Cardiac ventricle fibroblast (primary cell): ENCODE results near the gene SLITRK1.

GRCh38 chr13:79308792-79309254, 97.2 kb downstream of the RBM26 start:
- RAMPAGE, long total RNA = no peak

- RAMPAGE, long total RNA = no peak
Observed at GRCh38 chr13:79370898-79371327, 35.1 kb downstream of the RBM26 start.

GRCh38 chr13:79404903-79405453, 1.1 kb downstream of the RBM26 start:
- RAMPAGE, long total RNA = no peak

DNA sequence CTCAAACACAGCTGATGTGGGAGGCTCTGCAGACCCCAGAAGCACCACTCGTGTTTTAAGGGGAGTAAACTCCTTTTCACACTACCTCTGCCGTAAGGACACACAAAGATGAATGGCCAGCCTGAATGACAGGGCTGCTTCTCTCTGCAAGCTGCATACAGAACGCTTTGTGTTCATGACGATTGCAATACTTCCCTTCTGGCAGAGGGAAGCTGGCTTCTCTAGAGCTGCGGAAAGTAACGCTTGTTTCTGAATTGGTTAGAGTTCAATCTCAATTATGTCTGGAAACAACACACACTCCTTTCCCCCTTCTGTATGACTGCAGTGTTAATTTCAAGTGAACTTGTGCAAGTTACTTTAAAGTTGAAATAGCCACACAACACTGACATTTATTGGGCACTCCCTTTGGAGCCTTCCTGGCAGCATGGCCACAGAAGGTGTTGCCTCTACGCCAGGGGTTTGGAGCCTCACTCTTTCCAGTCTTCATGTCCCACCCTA, 242.6 kb downstream of the NDFIP2 start:
- RAMPAGE, long total RNA = no peak

DNA sequence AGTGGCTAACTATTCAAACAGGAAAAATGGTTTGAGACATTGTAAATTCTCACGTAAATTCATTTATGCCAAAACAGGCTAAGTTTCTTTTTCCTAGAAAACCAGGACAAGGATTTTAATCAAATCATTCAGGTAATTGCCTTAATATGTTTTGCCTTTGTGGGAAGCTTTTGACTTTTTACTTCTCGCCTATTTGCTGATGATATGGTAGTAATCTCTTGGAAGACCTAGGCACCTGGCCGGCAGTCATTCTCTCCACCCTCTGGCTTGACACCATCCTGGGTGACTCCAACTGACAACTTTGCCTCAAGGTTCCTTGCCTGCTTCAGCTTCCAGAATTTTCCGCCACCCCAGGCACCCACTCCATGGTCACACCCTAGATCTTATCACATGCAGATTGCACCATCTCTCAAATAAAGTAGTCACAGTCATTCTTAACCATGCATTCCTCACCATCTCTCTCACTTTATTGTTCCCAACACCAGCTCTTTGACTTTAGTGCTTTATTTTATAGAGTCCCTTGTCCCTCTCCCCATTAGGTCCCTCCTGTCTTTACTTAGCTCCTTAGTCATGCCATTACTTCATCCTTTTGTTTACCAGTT, 351.8 kb downstream of the SPRY2 start:
- RAMPAGE, long total RNA = no peak

DNA sequence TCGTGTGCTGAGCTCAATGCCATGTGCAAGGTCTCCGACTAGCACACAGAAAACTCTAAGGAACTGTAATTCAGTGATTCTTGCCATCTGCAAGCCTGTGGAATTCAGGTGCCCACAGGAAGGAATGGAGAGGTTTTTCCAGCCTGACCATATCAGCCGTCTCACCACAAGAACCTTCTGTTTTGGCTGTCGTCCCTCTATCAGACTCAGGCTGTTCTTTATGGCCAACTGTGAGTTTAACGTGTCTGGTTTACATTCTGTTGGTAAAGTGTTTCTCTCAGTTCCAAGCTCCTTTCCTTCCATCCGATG, 293.5 kb downstream of the SPRY2 start:
- RAMPAGE, long total RNA = no peak

DNA sequence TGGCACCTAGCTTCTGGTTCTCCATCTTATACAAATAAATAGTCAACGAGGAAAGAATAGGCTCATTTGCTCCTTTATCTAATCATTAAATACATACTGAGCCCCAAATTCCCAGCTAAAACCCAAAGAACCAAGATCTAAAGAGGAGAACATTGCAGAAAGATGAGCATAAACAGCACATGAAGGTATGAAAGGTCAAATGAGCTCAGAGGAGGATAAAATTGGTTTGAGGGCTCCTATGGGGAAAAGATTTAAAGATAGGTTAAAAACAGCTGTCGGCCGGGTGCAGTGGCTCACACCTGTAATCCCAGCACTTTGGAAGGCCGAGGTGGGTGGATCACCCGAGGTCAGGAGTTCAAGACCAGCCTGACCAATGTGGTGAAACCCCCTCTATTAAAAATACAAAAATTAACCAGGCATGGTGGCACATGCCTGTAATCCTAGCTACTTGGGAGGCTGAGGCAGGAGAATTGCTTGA, 184.3 kb downstream of the SPRY2 start:
- RAMPAGE, long total RNA = no peak

DNA sequence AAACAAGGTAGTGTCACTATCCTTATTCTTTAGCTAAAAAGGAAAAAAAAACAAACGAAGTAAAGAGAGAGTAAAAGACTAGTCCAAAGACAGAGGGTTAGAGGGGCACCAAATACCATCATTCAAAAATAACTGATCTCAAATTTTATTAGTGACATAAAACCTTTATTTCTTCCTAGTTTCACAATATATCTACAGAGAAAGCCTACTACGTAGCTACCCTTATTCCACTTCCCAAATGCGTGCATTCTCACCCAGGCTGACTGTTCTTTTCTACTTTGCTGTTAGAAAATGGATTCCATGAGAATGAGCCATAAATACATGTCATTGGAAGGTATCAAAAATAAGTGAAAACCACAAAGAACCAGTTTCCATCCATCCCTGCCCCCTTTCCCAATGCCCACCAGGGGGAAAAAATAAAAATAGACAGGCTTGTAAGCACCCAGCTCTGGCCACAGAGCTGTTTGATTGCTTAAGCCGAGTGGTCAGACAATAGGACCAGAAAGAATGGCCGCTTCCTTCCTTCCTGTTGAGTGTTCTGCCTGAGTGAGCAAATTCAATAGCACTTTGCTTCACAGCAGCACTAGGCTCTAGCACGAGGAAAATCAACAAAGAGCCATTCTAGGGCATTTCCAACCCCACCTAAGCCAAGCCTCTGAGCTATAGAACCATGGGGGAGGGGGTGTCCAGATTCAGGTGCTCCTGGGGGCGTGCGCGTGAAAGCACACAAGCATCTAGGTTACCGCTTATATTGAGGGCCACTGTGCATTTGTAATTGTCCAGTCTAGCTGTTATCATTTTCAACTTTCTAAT, 64.6 kb downstream of the SPRY2 start:
- RAMPAGE, long total RNA = no peak

DNA sequence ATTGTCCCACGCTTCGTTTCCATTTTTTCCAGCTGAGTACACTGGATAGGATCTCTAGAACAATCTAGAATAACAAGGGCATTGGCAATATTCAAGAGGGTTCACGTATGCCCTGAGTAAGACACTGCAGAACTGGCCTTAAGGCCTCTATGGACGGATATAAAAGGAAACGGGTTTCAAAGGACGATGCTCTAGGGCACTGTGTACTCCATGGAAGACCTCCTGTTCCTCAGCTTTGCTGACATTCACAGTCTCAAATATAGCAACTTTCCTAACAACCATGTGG, 37.8 kb downstream of the SPRY2 start:
- RAMPAGE, long total RNA = no peak

- RAMPAGE, long total RNA = no peak
Observed at GRCh38 chr13:80469592-80470619, 129.0 kb upstream of the SPRY2 start.

- RAMPAGE, long total RNA = no peak
Observed at GRCh38 chr13:80654511-80654906, 313.6 kb upstream of the SPRY2 start.

DNA sequence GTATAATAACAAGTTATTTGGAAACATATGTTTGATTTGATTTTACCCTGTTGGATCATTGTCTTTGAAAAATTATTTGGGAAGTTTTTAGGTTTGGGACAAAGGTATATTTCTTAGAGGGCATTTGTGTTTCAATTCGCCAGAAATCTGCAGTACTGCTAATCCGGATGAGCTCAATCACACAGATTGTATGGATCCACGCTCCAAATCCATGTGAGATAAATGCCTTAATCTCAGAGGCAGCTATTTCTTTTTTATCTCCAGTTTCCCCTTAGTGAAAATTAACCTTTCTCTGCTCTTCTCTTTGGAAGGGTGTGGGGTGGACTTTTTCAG, 1464.6 kb downstream of the SLITRK1 start:
- RAMPAGE, long total RNA = no peak

DNA sequence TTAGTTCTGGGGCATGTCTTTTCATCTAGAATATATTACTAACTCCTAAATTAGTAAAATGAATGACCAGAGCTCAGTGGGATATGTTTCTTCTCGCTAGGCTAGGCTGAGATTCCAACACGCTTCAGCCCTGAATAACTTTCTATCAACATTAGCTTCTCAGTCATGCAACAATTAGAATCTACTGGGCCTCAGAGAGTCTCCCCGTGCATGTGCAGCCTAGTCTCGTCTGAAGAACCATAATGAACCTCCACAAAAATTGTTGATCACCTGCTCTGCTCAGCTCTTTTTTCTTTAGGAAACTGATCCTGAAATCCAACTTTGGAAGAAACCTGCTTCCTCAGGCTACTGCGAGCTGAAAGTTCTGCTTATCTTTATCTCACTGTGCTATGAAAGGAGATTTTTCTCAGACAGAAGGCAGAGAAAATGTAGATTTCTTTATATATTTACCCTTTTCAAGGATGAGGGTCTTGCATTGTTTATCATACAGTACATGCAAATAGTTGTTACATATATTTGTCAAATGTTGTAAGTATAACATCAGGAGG, 327.5 kb downstream of the SLITRK1 start:
- RAMPAGE, long total RNA = no peak

DNA sequence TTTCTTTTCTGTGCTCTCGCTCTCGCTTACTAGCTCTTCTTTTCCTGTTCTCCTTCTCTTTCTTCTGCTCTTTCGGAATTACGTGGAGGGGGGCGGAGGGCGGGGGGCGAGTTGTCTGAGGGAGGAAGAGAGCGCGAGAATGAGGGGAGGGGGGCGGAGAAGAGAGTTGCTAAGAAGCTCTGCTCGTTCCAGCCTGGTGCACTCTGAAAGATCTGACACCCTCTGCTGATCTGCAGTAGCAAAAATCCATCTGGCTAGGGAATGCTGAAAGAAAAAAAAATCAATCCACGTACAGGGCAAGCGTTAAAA, at the start of gene SLITRK1:
Gene SLITRK1, minus strand, starts transcription at position 217 of the 309 bp plus-strand sequence.
- RAMPAGE, long total RNA = no peak

DNA sequence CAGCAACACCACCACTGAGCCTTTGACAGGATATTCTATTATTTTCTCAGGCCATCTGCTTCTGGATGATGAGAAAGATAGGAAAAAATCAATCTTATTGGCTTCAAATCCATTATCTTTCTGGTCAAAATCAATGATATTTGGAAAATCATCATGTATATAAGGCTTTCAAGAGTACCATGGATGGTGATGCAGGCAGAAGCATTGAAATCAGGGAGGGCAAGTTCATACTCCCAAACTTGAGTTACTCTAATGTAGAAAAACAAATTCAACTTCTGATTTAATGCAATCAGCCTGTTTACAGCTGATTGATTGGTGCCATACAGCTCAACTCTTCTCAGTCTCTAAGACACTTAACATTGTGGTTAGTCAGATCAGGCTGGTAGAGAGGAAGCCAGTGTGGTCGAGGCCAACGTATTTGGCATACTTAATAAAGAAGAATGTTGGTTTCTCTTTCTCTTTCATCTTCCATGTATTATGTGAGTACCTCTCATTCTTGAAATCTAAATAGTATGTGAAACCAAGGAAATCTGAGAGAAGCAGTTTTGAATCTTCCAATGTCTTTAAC, 254.9 kb upstream of the SLITRK1 start:
- RAMPAGE, long total RNA = no peak

- RAMPAGE, long total RNA = no peak
Observed at GRCh38 chr13:89402146-89402608, 1731.0 kb downstream of the SLITRK5 start.

- RAMPAGE, long total RNA = no peak
Observed at GRCh38 chr13:91155336-91156113, 242.9 kb upstream of the GPC5 start.

GRCh38 chr13:93233888-93234673, 7.5 kb downstream of the GPC6 start:
- RAMPAGE, long total RNA = no peak

DNA sequence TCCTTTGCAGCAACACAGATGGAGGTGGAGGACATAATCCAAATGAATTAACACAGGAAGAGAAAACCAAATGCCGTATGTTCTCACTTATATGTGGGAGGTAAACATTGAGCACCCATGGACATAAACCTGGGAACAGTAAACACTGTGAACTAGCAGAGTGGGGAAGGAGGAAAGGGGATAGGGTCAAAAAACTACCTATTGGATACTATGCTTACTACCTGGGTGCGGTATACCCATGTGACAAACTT, 294.6 kb downstream of the DCT start:
- RAMPAGE, long total RNA = no peak

DNA sequence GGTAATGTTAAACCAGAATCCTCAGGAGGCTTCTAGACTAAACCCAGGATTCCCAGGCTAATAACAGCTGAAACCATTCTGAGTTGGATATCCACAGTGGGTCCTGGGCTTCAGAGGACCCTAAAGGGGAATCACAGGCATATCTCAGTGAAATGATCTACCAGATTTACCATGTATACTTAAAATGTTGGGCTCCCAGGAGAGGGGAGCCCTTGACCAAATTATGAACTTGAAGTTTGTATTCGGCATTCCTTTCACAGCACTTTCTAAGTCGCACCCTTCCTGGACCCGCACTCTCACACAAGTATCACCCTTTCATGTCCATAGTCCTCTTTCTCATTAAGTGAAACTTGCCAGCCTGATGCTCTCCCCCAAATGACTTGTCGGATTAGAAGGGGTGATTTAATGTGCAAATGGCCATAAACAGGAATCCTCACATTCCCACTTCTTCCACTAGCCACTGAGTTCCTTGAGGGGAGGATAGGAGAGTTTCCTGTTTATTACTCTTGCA, 1.5 kb downstream of the TGDS start:
- RAMPAGE, long total RNA = no peak